ENCODE results near the genes ANOS1 and ARHGAP6.

- PRO-cap: no peak
- RRBS: no CpG with 5 or more reads among the region's 3 CpGs
Observed at GRCh38 chrX:7117580-7117995, 29.9 kb upstream of the STS start.

- PRO-cap: bidirectional peak, plus-strand start at chrX:8732288, minus-strand start at chrX:8732137
- RRBS: 22% methylated on average over 34 of the region's 101 CpGs
Observed at GRCh38 chrX:8731588-8732718, at the start of gene ANOS1. ANOS1 (minus strand) TSS chrX:8732137.

DNA sequence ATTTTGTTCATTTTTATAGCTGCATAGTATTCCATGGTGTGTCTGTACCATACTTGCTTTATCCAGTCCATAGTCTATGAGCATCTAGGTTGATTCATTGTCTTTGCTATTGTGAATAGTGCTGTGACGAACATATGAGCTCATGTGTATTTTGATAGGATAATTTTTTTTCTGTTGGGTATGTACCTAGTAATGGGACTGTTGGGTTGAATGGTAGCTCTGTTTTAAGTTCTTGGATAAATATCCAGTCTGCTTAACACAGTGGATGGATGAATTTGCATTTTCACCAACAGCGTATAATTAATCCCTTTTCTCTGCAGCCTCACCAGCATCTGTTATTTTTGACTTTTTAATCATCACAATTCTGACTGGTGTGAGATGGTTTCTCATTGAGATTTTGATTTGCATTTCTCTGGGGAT, 56.7 kb downstream of the FAM9B start:
- PRO-cap: no peak
- RRBS: no CpG with 5 or more reads among the region's 2 CpGs

GRCh38 chrX:9148692-9149478, 115.0 kb upstream of the FAM9B start:
- PRO-cap: no peak
- RRBS: no CpG with 5 or more reads among the region's 10 CpGs

DNA sequence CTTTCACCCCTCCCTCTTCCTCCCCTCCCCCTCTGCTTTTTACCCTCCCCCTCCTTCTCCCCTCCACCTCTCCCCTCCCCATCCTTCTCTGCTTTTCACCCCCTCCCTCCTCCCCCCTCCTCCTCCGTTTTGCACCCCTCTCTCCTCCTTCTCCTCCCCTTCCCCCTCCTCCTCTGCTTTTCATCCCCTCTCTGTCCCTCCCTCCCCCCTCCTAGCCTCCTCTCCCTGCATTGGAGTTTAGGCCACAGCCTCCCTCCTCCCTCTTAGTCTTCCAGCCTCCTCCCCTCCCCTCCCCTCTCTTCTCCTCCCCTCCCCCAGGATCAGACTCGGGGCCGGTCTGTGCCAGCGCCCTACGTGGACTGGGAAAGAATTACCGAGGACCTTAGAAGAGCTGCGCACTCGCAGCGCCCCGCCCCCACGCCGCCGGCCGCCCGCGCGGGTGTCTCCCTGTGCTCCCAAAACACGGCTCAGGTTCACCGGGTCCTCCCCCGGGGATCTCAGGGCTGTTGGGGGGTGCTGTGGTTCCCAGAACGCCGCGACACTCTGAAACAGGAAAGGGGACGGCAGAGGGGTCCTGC, 122.4 kb upstream of the TBL1X start:
- PRO-cap: no peak
- RRBS: 10% methylated on average over 16 of the region's 24 CpGs

DNA sequence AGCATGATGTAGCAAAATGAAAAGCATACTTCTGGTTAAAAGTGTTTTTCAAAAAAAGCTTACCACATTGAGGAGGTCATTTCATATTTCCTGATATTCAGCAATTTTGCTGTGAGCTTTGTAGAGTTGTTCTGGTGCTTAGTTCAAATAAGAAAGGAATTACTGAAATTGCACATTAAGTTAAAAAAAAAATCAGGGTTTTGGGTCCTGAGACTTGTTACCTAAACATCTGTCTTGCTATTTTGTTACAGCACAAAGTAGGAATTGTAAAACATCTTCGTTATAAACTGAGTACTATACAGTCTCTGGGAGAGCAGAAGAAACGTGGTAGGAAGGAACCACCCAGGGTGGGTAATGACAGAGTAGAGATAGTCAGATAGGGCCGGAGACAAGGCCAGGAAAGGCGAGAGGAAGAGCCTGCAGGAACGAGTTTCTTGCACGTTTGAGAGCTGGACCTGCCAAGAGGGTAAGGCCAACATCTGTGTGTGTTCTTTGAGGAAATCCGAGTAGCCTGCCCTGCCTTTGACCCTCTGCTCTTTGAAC, 52.0 kb downstream of the TBL1X start:
- PRO-cap: no peak
- RRBS: no CpG with 5 or more reads among the region's 7 CpGs

DNA sequence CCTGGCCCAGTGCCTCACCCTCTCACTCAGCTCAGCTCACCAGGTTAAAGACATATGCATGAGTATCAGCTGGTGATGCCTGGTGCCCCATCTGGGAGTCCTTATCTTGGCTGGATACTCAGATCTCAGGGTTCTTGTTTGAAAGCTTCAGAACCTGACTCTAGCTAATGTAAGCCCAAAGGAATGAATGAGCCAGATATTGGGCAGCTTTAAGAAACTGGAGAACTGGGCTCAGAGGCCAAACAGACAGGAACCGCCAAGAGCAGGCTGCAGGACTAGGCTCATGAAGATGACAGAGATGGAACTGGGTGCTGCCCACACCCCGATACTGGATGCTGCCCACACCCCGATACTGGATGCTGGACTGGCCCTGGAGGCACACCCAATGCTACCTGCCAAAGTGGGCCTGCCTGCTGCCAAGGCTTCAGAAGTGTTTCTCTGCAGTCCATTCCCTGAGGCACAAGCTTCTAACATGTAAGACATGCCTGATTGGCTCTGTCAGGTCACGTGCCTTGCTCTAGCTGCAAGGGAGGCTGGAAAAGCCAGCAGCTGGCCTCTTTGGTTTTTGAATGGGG, 43.0 kb downstream of the GPR143 start:
- PRO-cap: no peak
- RRBS: no CpG with 5 or more reads among the region's 4 CpGs

- PRO-cap: no peak
- RRBS: no CpG with 5 or more reads among the region's 10 CpGs
Observed at GRCh38 chrX:9787376-9787802, 1.2 kb downstream of the SHROOM2 start.

DNA sequence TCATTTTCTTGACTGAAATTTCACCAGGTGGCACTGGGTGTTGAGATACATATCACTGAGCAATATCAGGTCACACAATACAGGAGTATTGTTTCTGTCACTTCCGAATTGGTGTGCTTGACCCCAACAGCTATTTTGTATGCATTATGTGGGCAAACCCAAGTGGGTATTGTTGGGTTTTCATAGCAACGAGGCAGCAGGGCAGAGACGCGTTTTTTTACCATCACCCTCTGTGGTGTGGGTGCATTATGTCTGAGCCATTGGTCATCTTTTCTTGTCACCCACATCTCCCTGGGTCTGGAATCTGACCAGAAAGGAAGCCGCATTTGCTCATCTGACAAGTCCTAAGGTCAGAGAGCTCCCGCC, 52.8 kb downstream of the SHROOM2 start:
- PRO-cap: no peak
- RRBS: no CpG with 5 or more reads among the region's 6 CpGs

DNA sequence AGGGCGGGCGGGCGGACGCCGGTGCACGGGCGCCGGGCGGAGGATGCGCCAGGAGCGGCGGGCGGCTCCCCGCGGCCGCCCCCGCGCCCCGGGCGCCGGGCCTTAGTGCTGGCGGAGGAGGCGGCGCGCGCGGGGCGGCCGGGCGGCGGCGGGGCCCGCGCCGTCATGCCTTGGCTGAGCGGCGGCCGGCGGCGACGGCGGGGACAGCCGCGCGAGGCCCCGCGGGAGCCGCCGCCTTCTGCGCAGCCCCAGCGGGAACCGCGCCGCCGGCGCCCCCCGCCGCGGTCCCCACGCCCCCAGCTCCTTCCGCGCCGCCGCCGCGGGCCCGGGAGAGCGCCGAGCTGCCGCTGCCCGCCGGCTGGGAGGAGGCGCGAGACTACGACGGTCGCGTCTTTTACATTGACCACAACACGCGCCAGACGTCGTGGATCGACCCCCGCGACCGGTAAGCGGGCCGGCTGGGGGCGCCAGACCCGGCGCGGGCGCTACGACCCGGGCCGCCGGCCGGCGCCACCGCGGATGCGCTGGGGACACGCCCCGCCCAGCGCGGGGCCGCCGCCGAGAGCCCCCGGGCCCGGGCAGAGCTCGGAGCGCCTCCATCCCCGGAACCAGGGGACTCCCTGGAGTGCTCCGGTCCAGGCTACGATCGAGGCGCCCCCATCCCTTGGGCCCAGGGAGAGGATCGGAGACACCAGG, 48.4 kb downstream of the CLDN34 start:
- PRO-cap: bidirectional peak, plus-strand start at position 105 of the sequence, minus-strand start at position 104 of the sequence
- RRBS: 9% methylated on average over 88 of the region's 119 CpGs

DNA sequence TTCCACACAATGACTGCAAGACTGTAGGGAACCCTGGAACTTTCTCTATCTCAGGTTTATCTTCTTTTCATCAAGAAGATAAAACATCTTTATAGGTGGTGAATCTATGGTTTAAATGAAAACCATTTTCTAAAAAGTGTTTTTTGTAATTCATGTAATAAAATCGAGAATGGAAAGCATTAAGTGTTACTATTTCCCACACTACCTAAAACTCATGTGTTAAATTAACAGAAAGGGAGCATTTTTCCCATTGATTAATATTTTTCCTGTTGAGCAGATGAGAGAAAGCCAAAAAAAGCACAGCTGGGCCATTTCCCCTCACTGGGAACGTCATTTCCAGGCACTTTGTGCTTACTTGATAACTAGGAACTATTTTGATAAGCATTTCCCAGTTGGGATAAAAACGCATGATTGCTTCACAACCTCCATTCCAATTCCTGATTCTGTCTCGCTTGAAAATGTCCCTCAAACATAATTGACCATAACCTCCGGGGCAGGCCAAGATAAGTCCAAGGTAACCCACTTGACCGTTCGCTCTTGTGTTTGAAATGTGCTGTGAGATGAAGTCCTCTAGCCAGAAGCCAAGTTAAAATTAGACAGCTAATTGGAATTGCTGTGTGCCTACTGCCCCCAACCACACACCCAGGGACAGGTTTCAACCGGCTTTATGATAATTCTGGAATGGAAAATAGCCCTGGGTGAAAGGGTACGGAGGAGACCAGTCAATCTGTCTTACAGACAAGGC, 137.3 kb downstream of the MID1 start:
- PRO-cap: no peak
- RRBS: no CpG with 5 or more reads among the region's 9 CpGs

DNA sequence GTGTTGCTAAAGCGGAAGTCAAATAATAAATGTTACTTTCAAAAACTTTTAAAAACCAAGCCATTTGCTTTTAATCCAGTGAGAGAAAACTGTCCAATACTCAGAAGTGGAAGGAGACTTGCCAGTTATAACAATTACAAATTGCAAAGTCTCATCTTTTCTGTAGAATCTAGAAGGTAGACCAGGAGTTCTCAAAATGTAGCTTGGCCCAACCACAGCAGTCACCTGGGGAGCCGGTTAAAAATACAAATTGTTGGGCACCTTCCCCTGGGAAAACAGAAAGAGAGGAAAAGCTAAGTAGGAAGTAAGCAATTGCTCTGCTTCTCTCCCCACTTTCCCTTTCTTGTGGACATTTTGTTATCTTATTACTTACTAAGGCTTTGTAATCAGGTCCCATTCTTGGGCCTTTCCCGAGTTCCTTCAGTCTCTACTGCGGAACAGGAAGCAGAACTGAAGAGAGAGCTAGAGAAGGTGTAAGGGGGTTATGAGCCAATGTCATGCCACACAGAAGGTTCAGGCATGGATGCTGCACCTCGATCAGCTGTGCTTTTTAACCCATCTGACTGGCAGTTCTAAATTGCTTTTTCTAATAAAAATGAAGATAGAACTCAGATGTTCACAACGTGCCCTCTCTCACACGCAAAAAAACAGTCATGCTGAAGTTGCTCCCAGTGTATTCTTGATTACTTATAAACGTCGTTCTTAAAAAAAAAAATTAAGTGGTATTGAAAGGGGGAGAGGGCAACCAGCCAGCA, 83.7 kb downstream of the MID1 start:
- PRO-cap: no peak
- RRBS: no CpG with 5 or more reads among the region's 9 CpGs

GRCh38 chrX:10755545-10756229, 135.3 kb upstream of the MID1 start:
- PRO-cap: no peak
- RRBS: no CpG with 5 or more reads among the region's 7 CpGs

DNA sequence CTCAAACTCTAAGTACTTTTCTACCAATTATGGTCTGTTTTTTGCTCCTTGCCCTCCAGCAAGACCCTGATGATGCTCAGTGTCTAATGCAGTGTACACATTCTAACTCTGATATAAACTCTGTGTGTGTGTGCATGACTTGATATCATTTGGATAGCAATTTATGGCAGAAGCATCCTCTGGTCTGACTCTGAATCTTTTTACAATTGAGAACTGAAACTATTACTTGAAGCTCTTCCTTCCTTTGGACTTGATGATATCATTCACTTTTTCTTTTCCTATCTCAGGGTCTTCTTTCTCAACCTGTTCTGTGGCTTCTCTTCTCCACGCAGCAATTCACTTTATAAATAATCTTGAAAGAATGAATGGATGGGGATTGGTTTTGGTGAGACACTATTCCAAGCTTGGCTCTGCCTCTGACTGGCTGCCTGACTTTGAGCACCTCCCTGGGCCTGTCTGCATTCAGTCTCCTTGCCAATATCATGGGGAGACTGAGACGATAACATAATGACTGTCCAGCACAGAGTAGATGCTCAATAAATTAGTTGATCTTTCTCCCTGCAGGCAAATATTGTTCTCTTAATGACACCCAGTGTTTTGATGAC, 89.2 kb upstream of the AMELX start:
- PRO-cap: no peak
- RRBS: no CpG with 5 or more reads among the region's 2 CpGs

DNA sequence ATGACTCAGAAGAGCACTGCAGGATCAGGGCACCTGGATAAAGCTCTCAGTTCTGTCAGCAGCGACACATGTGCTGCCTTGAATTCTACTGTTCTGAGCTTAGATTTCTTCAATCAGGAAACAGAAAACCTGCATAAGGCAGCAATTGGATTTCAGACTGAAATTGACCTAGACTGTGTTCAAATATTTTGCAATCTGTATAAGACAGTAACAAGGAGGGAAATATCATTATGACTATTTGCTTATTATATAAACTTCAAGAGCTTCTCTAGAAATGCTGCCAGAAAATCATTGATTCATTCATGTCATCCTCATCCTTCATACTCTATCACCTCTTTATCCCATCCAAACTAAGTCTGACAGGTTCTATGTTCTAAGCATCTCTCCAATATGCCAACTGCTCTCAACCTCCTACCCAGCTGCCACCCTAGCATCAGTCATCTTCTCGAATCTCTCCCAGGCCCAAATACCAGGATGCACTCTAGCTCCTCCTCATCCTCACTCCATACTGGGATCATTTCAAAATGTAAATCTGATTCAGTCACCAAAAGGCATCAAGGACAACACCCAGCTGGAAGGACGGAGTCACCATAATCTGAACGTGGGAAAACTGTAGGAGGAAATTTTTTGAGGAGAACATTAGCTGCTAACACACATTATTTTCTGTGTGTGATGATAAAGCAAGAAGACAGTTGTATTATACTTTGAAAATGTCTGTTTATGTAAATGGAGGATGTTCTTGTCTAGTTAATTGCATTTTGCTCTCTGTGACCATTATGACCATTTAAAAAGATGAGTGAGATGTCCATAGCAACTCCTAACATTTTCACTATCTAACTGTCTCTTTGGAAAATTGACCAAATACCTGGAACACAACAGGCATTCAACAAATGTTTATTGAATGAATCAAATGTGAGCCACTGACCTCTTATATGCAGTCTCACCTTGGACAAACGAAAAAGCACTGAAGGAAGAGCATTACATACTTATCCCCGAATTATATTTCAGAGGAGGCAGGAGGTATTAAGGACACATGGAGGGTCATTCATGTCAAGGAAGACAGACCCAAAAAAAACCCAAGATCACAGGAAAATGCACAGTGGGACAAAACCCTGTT, 131.3 kb downstream of the AMELX start:
- PRO-cap: no peak
- RRBS: no CpG with 5 or more reads among the region's 6 CpGs

GRCh38 chrX:11665572-11666519, at the start of gene ARHGAP6:
ARHGAP6 (minus strand) TSS chrX:11665920.
- PRO-cap: no peak
- RRBS: 48% methylated on average over 14 of the region's 63 CpGs

DNA sequence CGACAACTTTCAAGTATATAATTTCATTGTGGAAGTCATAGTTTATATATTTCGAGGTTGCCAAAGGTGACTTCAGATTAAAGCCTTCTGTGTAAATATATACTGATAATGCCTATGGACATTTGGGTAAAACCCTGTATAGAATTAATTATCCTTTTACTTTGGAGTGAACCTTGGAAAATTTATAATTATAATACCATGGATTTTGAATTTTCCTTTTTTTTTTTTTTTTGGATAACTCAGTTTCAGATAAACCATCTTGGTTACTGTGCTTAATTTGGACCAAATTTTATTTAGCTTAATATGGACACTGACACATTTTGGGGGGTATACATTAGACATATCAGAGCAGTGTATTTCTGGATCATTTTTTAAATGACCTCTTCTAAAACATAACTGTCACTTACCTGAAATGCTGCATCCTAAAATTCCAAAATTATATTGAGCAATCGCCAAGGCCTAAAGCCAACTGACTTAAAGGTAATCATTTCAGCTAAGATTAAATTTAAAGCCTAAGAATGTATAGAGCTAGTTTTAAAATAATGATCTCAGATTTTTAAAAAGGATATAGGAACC, 32.0 kb downstream of the PRPS2 start:
- PRO-cap: no peak
- RRBS: no CpG with 5 or more reads among the region's 3 CpGs

DNA sequence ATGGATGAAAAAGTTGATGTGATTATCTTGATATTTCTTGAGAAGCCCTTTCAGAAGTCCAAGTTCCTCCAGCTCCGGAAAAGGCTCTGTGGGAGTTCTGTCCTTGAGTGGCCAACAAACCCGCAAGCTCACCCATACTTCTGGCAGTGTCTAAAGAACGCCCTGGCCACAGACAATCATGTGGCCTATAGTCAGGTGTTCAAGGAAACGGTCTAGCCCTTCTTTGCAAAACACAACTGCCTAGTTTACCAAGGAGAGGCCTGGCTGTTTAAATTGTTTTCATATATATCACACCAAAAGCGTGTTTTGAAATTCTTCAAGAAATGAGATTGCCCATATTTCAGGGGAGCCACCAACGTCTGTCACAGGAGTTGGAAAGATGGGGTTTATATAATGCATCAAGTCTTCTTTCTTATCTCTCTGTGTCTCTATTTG, 18.0 kb upstream of the TLR8 start:
- PRO-cap: no peak
- RRBS: no CpG with 5 or more reads among the region's 6 CpGs

- PRO-cap: no peak
- RRBS: no CpG with 5 or more reads among the region's 7 CpGs
Observed at GRCh38 chrX:12953353-12953709, 21.6 kb upstream of the TMSB4X start.

- PRO-cap: no peak
- RRBS: no CpG with 5 or more reads among the region's 4 CpGs
Observed at GRCh38 chrX:12957318-12957527, 17.7 kb upstream of the TMSB4X start.

Measured in MCF 10A (cell line).